Vagina (tissue), 1 donor: ENCODE data around the gene PIP4K2B.

- PRO-cap: no peak
- RAMPAGE, long total RNA: no peak
These were observed 1.5 kb upstream of the SYNRG start for GRCh38 chr17:37610308-37611486.

DNA sequence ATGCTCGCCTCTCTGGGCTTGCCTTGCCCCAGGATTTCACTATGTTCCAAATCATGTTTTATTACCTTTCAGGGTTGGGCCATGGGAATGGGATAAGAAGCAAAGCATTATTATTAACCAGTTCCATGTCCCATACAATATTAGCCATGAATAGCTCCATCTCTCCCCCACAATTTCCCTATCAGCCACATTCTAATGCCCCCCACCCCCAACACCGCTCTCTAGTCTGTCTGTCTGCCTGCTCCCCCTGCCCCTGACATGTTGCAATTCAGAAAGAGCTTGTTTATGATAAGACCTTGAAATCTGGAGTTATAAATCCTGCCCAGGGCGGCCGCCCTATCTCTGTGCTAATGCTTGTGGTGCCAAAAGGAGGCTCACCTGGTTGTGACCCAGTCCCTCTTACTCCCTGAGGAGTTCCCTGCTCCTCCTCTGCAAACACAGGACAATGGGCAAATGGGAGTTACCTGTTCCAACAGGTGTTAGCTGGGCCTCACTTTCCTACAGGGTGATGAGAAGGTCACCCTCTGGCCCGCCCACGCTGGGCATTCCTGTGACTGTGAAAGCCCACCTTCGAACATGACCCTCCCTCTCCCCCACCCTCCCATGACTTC, 28.0 kb upstream of the DDX52 start:
- PRO-cap: no peak
- RAMPAGE, long total RNA: no peak

- PRO-cap: no peak
- RAMPAGE, long total RNA: no peak
These were observed 22.1 kb upstream of the HNF1B start for GRCh38 chr17:37766965-37767286.

- PRO-cap: no peak
- RAMPAGE, long total RNA: no peak
These were observed 79.6 kb upstream of the TBC1D3K start for GRCh38 chr17:37844494-37845100.

GRCh38 chr17:38450694-38451585, 22.7 kb downstream of the ARHGAP23 start:
- PRO-cap: no peak
- RAMPAGE, long total RNA: no peak

DNA sequence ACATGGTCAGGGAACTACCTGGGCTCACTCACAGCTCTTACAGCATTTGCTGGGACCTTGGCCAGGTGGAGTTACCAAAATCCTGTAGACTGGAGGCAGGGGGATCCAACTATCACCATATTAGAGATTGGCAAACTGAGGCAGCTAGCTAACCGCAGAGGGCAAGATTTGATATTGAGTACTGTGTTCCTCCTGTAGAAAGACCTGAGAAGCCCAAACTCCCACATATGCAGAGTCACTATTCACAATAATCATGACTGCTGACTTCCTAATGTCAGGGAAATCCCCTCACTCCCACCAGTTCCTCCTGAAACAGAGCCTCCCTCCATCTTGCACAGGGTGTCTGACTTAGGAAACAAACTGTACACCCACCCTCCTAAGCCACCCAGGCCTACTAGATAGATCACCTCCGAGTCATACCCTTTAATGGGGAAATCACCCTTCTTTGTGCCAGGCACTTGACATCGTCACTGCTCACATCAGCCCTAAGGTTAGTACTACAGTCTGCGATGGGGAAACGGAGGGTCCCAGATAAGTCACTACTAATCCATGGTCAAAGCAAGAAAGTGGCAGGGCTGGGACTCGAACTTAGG, 3.7 kb upstream of the MLLT6 start:
- PRO-cap: no peak
- RAMPAGE, long total RNA: no peak

GRCh38 chr17:38731795-38732275, 1.7 kb downstream of the CISD3 start:
- PRO-cap: no peak
- RAMPAGE, long total RNA: no peak

- PRO-cap: bidirectional peak, plus-strand start at chr17:38749385, minus-strand start at chr17:38749267; bidirectional peak, plus-strand start at chr17:38749884, minus-strand start at chr17:38749828
- RAMPAGE, long total RNA: start-site peak on the minus strand at chr17:38749781-38749853, 28 reads
These were observed 1.4 kb upstream of the PCGF2 start for GRCh38 chr17:38749163-38750342.

DNA sequence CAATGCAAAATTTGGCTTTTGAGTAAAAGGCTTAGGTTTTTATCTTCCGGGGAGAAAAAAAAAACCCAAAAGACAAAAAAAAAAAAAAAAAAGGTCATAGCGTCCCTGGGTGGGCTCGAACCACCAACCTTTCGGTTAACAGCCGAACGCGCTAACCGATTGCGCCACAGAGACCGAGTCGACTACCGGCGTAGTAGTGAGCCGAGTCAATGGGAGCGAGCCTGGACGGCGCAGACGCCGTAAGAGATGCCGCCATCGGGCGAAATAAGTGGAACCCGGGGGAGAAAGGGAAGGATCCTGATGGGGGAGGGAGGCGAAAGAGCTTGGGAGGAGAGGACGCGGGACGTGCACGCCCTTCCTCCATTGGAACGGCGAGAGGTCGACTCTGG, 866 bp upstream of the PSMB3 start:
- PRO-cap: unidirectional peak, plus-strand start at position 165 of the sequence; unidirectional peak, plus-strand start at position 231 of the sequence; unidirectional peak, plus-strand start at position 312 of the sequence
- RAMPAGE, long total RNA: no peak

GRCh38 chr17:38765436-38766039, 13.0 kb downstream of the PSMB3 start:
- PRO-cap: no peak
- RAMPAGE, long total RNA: no peak

GRCh38 chr17:38779315-38779761, 20.0 kb downstream of the PIP4K2B start:
- PRO-cap: no peak
- RAMPAGE, long total RNA: no peak

- PRO-cap: no peak
- RAMPAGE, long total RNA: no peak
These were observed 2.9 kb downstream of the PIP4K2B start for GRCh38 chr17:38796493-38796840.

DNA sequence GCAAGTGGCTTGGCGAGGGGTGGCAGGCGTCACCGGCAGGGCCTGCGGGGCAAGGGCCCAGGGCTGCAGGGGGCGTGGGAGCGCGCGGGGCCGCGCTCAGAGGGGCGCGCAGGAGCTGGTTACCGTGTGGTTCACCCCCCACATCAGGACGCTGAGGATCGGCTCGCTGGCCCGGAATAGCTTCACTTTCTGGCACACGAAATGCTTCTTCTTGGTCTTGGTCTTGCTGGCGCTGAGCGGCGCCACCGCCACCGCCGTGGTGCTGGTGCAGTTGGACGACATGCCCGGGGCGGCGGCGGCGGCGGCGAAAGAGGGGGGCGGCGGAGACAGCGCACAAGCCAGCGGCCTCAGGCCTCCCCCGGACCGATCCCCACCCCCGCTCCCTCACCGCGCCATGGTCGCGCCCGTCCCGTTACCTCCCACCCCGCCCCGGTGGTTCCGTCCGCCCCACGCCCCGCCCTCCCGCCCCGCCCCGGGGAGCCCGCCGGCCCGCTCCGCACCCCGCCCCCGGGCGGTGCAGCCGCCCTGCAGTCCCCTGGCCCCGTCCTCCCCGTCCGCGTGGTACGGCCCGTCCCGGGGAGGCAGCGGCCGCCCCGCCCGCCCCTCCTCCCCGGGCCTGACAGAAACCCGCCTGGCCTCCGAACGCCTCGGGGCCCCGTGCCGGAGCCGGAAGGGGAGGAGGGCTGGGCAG, at the start of gene PIP4K2B:
Gene PIP4K2B (minus strand): TSS at position 414 of the 691 bp plus-strand sequence.
- PRO-cap: bidirectional peak, plus-strand start at position 553 of the sequence, minus-strand start at position 368 of the sequence
- RAMPAGE, long total RNA: start-site peak on the minus strand centred at position 352 of the sequence, 110 bp wide, 377 reads

DNA sequence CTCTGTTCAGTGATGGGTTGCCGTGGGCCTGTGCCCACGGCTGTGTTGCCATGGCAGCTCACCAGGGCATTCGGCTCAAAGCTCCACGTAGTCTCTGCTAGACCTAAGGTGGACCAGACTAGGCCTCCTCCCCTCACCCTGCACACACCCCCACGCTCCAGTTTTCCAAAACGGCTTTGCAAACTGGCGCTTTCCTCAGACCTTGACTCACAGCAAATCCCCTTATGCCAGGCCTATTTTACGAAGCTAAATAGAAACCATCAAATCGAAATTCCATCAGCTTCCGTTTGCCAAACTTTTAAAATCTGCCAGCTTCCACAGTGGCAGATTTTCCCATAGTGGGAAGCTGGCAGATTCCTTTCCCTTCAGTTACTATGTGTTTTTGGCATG, 410 bp upstream of the CWC25 start:
- PRO-cap: no peak
- RAMPAGE, long total RNA: no peak

GRCh38 chr17:38839964-38840518, 1.2 kb downstream of the C17orf98 start:
- PRO-cap: no peak
- RAMPAGE, long total RNA: no peak

GRCh38 chr17:38868815-38869146, 1.1 kb upstream of the LASP1 start:
- PRO-cap: bidirectional peak, plus-strand start at chr17:38869372, minus-strand start at chr17:38869078
- RAMPAGE, long total RNA: no peak

DNA sequence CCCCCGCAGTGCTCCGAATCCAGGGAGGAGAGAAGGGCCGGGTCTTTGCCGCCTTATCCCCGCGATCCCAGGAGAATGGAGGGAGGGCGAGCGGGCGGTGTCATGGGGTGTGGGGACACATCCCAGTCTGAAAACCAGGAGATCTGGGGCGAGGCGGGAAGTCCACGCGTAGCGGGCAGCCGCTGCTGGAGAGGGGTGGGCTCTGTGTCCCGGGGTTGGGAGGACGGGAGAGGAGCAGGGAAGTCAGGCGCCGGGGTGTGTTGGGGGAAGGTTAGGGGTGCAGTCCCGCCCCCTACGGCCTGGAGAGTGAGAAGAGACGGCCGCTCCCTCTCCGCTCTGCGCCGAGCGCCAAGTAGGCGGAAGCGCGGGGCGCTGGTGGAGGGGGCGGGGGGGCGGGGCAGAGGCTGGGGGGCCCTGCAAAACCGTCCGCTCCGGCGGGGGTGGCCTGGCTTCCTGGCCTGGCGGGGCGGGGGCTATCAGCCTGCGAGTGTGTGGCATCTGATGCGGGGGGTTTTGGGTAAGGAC, 497 bp downstream of the LASP1 start:
- PRO-cap: bidirectional peak, plus-strand start at position 295 of the sequence, minus-strand start at position 301 of the sequence; bidirectional peak, plus-strand start at position 400 of the sequence, minus-strand start at position 350 of the sequence
- RAMPAGE, long total RNA: no peak

DNA sequence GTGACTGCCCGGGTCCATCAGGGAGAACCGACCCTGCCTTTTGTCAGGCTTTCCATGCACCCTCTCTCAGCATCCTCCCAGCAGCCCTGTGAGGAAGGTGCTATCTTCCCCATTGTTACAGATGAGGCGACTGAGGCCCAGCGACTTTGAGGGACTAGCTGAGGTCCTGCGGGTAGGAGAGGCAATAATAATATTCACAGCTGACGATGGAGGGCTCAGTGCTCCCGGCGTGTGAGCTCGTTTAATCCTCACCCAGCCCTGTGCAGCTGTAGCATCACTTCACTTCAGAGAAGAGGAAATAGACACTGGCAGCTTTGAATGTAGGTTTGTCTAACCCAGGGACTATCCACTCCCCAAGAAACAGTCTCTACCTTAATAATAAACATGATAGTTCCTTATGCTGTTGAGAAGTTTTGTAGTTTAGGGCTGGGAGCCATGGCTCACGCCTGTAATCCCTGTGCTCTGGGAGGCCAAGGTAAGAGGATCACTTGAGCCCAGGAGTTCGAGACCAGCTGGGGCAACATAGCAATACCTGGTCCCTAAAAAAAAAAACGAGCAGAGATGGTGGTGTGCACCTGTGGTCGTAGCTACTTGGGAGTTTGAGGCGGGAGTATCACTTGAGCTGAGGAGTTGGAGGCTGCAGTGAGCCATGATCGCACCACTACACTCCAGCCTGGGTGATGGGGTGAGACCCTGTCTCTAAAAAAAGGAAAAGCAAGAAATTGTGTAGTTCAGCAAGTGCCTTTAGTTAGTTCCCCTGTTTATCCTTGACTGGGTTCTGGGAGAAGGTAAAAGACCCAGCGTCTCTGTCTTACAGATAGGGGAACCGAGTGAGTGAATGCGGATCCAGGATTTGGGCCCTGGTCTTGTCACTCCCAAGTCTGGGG, 21.8 kb downstream of the LASP1 start:
- PRO-cap: no peak
- RAMPAGE, long total RNA: no peak

- PRO-cap: no peak
- RAMPAGE, long total RNA: start-site peak on the plus strand at chr17:38903611-38903706, 7 reads
These were observed 33.7 kb downstream of the LASP1 start for GRCh38 chr17:38903441-38903989.

GRCh38 chr17:38918508-38919465, 48.4 kb downstream of the FBXO47 start:
- PRO-cap: no peak
- RAMPAGE, long total RNA: no peak